ENCODE data around the gene GABRB2.

DNA sequence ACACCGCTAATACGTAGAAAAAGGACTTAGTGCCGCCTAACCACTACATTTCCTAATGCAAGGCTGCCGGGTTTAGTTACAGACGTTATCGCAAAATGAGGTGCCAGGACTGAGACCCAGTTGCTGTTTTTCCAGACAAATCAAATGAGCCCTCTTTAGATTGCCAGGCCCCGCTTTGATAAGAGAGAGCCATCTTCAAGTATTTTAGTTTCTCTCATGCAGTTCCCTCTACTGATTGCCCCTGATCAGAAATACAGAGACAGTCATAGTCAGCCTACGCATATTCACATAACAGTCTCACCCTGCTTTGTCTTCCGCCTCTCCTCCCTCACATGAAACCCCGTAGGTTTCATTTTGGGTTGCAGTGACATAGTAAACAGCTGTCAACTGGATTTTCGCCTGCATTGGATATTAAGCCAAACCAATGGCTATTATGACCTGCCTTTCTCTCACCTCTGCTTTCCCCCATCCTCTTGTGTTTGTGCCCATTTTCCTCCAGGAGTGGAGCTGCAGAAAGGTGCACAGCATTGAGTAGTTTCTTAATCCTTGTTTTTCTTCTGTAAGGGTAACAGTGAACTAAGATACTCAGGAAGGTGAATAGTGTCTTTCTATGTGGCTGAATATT is 968 bp downstream of the FNDC9 start:
- PRO-cap: no peak

DNA sequence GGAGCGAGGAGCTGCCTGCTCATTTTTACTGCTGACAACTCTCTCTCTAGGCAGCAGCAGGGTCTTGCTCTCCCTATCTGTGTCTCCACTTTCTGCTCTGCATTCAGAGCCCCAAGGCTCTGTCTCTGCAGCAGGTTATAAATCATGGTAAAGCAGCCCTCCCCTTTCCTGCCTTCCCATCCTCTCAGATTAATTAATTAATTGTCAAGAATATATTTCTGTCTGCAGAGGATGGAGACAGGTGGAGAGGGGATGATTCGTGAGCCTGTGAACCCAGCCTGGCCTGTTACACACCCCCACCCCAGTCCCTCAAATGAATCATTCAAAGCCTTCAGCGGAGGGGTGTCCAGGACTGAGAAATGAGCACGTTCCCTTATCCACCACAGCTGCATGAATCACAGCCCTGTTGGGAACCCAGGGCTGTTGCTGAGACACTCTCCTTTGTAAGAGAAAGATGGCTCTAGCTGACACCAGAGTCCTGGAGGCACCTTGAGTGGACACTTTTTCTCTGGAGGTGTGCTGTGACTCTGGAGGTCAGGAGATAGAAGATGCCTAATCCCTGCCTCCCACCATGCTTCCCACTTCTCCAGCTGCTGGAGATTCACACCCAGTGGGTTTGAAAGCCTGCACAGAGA is 56.0 kb downstream of the NIPAL4 start:
- PRO-cap: no peak

DNA sequence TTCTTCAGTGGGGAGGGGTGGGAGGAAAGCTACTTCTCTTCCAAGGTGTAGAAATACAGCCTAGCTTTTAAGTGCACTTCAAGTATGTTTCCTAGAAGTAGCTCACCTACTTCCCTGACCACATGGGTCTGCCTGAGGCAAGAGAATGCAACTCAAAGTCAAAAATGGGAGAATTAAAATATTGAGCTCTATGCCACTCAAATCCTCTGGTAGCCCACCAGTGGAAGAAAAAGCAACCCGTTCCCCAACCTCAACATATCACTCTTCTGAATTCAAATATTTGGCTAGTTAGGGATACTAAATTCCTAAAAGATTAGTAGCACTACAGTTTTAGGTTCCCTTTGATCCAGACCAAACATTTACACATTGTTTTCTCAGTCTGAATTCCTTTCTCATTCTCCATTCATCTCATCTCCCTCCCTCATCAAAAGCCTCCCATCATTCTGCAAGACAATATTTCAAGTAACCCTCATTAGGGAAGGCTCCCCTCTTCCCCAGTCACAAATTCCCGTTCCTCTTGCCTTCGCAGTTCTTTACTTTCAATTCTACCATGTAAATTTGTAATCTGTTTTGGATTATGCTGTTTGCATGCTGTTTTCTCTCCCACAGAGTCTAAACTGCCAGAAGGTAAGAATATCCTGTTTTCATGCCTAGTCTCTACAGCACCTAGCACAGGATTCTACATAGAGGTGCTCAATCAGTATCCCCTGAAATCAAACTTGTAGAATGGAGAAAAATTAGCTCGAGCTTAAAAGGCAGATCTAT is 26.3 kb downstream of the ADAM19 start:
- PRO-cap: no peak

GRCh38 chr5:157689824-157691040 is 18.9 kb downstream of the C5orf52 start:
- PRO-cap: no peak

DNA sequence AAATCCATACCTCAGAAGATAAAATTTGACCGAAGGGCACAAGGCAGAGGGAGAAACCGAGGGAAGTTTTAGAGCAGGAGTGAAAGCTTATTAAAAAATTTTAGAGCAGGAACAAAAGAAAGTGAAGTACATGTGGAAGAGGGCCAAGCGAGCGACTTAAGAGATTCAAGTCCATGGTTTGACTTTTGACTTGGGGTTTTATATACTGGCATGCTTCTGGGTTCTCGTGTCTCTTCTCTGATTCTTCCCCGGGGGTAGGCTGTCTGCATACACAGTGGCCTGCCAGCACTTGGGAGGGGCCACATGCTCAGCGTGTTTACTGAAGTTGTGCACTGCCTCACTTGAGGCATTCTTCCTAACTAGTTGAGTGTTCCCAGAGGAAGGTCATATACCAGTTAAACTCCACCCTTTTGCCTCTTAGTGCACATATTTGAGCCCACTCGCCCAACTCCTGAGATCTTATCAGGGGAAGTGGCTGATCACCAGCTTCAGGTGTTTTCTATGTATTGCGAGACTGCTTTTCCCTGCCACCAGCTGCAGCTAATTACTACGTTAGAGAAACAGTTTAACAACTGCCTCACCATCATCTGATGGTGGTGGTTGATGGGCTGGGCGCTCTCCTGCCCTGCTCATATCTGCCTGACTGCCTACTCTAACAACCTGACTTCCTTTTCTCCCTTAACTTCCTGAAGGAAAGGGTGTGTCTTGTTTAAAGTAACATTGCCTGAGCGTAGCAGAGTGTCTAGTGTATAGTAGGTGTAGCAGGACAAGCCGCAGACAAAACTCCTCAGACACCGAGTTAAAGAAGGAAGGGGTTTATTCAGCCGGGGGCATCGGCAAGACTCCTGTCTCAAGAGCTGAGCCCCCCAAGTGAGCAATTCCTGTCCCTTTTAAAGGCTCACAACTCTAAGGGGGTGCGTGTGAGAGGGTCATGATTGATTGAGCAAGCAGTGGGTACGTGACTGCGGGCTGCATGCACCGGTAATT is 60.0 kb upstream of the CLINT1 start:
- PRO-cap: no peak

GRCh38 chr5:157994742-157995089 is 135.8 kb upstream of the CLINT1 start:
- PRO-cap: no peak

DNA sequence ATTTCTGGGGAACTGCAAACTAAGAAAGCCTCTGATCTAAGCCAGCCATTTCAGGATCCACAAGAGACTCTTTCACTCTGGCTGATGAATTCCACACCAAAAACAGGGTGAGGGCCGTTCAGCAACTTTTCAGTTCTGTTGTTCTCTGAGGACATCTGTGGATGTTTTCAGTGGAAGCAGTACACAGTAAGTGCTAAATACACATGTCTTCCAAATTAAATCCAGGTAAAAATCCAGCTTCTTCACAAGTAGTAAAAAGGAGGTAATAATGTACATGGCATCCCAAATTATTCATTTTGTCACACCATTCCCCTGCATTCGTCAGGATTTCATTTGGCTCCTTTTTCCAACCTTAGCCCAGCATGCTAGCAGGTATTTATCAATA is 51.0 kb downstream of the EBF1 start:
- PRO-cap: no peak

DNA sequence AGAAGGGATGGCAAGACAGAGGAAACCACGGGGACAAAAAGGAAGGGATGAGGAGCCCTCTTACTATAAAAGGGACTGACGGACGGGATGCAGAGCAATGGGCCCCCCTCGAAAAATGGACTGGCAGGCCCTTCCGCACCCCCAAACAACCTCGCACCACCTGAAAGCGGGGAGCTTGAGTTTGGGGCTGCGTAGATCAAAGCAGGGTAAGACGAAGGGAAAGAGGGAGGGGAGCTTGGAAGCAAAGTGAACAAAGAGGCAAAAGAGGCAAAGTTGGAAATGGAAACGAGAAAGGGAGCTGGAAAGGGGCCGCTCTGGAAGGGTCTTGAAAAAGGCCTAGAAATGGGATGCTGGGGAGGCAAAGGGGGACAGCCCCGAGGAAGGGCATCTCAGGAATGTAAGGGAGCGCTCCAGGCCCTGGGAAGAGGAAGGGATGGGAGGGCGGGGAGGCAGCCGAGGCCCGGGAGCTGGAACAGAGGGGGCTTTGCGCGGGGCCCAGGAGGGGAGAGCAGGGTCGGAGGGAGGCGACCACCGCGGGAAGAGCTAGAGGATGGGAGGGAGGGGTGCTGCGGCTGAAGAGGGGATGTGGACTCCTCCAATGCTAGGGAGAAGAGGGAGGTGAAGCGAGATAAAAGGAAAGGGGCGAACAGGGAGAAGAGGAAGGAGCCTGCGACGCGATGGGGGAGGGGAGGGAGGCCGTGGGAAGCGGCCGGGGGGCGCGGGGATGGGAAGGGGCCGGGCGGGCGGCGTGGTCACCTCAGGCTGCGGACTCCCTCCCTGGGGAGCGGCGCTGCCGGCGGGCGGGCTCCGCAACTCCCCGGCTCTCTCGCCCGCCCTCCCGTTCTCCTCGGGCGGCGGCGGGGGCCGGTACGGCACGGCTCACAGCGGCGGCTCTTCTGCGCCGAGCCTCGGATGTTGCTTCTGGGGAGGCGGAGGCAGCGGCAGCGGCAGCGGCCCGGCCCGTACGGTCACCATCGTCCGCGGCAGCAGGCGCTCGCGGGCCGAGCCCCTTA is 572 bp downstream of the RNF145 start:
- PRO-cap: bidirectional peak, plus-strand start at position 850 of the sequence, minus-strand start at position 789 of the sequence

DNA sequence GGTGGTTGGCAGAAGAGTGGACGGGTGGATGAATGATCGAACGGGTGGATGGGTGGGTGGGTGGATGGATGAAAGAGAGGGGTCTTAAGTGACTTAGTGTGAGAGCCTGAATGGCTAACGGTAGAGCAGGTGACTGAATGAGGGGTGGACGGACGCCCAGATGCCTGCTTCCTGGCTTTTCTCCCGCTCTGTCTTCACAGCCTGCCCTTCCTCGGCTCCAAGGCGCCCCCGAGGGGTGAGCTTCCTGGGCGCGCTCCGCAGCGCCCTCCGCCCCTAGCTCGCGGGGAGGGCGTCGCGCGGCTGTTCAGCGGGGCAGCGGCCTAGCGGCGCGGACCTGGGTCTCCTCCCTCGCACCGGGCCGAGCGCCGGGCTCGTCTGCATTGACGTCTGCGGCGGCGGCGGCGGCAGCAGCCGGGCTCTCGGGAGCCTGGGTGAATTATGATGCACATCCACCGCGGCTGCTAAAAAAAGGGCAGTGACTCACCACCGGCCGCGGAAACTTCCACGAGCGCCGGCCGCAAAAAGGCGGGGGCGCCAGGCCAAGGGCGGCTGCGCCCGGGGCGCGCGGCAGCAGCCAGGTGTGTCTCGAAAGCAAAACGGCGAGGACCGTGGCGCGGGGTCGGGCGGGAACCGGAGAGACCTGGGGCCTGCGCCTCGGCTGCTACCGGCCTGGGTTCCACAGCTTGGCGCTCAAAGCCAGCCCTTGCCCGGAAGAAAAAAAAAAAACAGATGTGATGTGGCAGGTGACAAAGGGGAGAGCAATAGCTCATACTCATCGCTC is 143.1 kb upstream of the ADRA1B start:
- PRO-cap: bidirectional peak, plus-strand start at position 520 of the sequence, minus-strand start at position 377 of the sequence

- PRO-cap: unidirectional peak, plus-strand start at chr5:159787526
Measured at GRCh38 chr5:159787420-159787805, 128.9 kb upstream of the ADRA1B start.

GRCh38 chr5:160505795-160506402 is 84.2 kb downstream of the PTTG1 start:
- PRO-cap: no peak

- PRO-cap: no peak
Measured at GRCh38 chr5:160848814-160849089, 3.3 kb downstream of the ATP10B start.

DNA sequence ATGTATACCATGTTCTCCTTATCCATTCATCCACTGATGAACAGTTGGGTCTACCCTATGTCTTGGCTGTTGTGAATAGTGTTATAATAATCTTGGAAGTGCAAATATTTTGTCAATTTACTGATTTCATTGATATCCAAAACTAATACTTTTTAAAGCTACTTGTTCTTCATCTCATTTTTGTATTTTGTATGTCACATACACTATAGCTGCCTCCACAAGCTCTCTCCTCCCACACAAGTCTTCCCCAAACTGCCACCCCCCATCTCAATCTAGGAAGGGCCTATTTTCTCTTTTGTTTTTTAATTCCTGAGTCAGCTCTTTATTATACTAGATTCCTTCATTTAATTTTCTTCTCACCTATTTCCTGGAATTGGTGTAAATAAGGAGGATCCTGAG is 277.5 kb downstream of the GABRB2 start:
- PRO-cap: no peak

GRCh38 chr5:161546404-161546861 is at the start of gene GABRB2:
TSS of gene GABRB2 (minus strand) at chr5:161546725.
- PRO-cap: no peak

- PRO-cap: no peak
Measured at GRCh38 chr5:161685805-161686167, 265 bp downstream of the GABRA6 start.

GRCh38 chr5:162272474-162272769 is 204.8 kb downstream of the GABRG2 start:
- PRO-cap: no peak

GRCh38 chr5:166144982-166145506 is 833.8 kb upstream of the TENM2 start:
- PRO-cap: no peak

DNA sequence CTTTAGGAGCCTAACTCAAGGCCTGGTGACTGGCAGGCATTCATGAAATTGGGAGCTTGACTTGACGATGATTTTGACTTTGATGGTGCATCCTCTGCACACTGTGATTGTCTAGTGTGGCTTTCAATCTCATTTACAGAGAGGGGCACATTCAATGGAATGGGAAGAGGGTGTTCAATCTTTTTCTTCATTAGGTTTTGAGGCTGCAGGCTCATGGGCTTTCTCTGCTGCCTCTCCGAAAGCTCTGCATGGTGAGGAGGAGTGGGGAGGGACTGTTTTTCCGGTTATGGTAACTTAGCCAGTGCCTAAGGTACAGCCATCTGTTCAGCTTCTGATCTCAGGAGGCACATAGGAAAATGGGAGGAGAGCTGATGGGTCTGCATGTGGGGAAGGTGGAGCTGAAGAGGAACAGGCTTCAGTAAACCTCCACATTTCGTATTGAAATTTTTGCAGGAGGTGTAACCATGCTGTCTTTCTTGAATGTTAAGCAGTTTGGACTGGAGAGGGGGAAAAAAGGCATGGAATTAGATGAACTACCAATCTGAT is 292.2 kb downstream of the TENM2 start:
- PRO-cap: no peak

- PRO-cap: no peak
Measured at GRCh38 chr5:167645543-167645892, 645.9 kb upstream of the WWC1 start.

GRCh38 chr5:167803185-167803452 is 488.3 kb upstream of the WWC1 start:
- PRO-cap: no peak